Colonic mucosa (tissue), 1 donor: Measurements from ENCODE around the genes CLDN3 and METTL27.

DNA sequence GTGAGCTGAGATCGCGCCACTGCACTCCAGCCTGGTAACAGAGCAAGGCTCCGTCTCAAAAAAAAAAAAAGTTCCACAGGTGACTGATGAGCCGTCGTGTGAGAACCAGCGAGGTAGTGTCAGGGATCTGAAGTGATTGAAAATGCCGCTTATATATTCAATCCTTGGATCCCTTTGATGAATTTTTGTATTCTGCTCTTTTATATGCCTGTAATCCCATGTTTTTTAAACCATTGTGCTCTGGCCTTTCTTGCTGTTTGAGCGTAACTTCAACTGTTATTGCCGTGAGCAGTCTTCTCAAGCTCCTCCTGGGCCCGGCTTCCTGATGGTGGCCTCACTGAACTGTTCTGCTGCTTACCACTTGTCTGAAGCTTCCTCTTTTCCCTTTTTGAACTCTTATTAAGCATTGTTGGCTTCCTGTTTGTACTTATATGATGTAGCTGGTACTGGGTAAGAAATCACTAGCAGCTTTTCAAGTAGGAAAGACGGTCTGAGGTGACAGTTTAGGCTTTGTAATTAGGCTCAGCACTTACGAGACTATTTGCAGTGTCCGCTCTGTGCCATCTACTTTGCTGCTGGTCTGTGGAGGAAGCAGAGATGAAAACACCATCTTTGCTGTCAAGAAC, 16.7 kb downstream of the NSUN5 start:
- PRO-cap = no peak

DNA sequence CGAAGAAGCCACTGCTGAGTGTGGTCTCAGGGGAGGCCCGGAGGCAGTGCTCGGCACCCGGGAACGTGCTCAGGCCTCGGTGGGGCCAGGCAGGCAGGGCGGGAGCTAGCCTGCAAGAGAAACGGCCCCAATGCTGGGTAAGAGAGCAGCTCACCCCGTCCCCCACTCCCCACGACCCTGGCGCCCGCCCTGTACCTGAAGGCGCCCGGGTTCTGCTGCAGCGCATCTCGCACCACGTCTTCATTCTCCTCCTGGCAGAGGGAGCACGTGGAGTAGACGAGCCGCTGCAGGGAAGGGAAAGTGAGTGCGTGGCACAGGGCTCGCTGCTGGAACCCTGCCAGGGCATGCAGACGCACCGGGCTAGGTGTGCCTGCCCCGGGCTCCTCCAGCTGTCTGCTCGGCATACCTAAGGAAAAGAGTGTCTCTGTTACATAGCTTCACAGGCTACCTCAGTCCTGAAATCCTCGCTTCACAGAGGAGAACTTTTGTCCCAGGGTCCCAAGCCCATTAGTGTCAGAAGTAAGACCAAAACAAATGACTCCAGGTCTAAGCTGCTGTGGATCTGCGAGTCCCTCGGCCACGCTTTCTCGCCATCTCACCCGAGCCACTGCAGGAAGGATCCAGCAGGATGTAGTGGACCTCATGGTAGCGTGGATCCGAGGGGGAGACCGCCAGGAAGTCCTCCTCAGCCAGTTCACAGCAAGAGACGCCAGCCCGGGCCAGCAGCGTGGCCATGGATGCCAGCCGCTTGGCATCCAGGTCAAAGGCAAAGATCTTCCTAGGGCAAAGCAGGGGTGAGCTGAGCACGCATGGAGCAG, 4.8 kb downstream of the NSUN5 start:
- PRO-cap = no peak

GRCh38 chr7:73307291-73307914, 1.2 kb downstream of the NSUN5 start:
- PRO-cap = no peak

GRCh38 chr7:73442160-73442663, 8.6 kb downstream of the FZD9 start:
- PRO-cap = no peak

DNA sequence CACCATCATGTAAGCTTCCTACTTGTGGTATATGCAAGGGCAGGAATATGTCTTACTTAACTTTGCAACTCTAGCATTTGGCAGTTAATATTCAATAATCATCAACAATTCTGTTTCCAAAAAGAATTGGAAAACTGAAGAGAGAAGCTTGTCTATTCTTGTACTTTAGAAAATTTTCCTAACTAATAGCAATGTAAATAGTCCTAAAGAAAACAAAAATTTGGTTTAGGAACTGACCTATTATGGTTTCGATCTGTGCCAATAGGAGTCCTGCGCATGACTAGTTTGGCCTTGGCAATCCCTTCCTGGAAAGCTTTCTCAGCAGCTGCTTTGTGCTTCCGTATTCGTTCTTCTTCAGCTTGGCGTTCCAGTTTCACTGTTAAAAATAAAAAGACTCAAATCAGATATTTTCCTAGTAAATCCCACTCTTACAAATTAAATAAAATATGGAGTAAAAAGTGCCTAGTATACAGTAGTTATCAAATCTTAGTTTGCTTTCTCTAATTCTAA, 36.6 kb downstream of the FZD9 start:
- PRO-cap = no peak

DNA sequence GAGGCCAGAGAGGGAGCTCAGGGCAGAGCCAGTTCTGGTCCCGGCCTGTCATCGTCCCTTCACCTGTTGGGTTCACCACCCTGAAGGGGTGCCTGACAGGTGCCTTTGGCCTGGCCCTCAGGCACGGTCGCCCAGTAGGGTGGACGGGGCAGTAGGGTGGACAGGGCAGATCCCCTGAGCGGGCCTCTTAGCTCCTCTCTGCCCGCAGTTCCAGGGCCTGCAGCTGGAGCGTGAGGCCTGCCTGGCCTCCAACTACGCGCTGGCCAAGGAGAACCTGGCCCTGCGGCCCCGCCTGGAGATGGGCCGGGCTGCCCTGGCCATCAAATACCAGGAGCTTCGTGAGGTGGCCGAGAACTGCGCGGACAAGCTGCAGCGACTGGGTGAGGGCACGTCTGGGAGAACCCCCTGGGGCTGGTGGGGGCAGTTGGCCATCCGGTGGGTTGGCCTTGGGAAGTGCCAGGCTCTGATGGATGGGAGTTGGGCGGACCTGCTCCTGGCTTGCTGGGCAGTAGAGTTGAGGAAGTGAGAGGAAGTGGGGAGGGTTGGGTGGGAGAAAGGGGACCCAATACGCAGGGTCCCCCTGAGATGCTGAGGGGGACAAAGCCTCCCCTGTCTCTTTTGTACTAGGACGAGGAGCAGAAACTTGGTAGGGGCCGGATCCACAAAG, 1.7 kb downstream of the VPS37D start:
- PRO-cap = no peak

- PRO-cap = no peak
Observed at GRCh38 chr7:73680086-73681052, 2.9 kb downstream of the DNAJC30 start.

- PRO-cap = no peak
Observed at GRCh38 chr7:73707106-73707683, 12.3 kb downstream of the STX1A start.

DNA sequence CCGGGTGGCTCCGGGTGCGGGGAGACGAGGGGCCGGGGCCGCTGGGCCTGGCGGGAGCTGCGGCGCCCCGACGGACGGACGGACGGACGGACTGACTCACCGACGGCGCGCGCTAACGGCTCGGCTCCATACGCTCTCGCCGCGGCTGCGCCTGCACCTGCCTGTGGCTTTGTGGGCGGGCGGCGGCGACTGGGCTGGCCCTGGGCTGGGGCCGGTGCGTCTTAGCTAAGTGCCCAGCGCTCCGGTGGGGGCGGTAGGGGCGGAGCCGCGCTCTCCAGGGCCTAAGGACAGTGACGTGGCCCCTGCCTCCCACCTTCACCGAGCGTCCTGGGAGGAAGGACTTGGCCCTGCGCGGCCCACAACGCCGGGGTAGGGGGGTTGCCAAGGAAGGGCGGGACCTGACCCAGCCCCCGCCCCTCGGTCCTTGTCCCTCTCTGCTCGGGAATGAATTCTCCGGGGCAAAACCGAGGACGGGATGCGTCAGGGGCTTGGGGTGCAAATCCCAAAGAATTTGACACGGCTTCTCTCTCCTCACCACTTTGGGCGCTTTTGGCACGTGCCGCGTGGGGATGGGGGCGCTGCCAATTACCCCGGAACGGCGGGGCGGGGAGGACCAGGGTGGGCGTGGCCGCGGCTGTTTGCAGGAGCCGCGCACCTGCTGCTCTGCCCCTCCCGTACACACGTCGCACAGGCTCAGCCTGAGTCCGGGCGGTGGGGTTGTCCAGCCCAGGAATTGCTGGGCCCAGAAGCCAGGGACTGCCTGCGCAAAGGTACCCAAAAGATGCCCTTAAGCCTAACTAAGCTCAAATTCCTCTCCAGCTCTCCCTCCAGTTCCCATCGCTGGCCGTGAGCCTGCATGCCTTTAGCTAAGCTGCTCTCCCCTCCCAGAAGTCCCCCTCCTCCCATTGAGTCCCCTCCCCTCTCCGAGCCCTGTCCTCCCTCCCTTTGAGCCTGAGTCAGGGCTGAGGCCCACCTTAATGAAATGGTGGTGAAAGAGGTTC, at the start of gene CLDN3:
Gene CLDN3, minus strand, starts transcription at position 196 of the 1,001 bp plus-strand sequence.
- PRO-cap = bidirectional peak, plus-strand start at position 461 of the sequence, minus-strand start at position 138 of the sequence; bidirectional peak, plus-strand start at position 690 of the sequence, minus-strand start at position 541 of the sequence

- PRO-cap = bidirectional peak, plus-strand start at chr7:73842702, minus-strand start at chr7:73842487
Observed at GRCh38 chr7:73842030-73842932, at the start of gene METTL27. Gene METTL27 (minus strand): TSS chr7:73842516.

DNA sequence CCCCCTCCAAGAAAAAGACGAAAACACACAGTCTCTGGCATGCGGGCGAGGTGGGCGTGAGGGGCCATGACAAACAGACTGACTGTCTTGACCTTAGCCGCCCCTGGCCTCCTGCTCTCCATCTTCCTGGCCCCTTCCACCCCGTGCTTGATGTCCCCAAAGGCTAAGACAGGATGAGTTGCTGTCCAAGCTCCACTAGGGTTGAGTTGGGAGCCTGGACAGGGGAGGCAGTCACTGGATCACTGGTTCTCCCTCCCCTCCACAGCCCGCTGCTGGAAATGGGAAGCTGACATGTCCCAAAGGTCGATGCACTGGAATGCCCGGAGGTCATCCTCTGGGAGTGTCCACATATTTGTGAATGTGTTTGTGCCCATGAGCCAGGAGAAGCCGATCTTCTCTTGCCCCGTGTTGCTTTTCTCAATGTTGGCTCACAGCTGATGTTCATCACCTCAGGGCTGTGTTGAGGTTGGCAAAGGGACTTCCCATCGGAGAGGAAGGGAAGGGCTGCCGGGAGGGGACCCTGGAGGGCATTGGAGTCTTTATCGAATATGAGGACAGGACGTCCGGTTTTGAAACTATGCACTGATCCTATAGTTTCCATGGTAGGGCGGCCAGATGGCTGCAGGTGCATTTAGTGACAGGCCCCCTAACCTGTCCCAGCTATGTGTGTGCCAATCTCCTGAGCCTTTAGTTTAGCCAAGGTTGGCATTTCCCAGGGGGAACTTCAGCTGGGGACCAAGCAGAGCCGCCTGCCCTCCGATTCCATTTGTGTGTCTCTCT, 19.5 kb downstream of the TMEM270 start:
- PRO-cap = no peak

DNA sequence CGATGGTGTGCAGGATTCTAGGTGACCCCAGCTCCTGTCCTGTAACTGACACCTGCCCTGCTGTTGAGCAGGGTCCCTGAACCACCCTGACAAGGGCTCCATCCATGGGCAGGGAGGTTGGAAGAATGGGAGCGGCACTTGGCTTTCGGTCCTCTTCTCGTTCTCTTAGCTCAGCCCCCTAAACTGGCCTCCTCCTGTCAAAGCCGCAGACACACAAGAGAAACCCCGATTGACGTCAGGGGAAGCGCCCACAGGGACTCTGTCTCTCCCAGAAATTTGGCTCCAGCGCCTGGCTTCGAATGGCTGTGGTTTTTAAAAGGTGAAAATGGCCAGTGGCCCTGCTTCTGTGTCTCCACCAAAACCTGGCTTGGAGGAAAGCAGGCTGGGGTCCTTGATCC, 29.2 kb downstream of the TMEM270 start:
- PRO-cap = no peak

GRCh38 chr7:73893624-73893895, 32.6 kb downstream of the TMEM270 start:
- PRO-cap = no peak

GRCh38 chr7:73895086-73895744, 34.3 kb downstream of the TMEM270 start:
- PRO-cap = no peak

- PRO-cap = no peak
Observed at GRCh38 chr7:74139303-74139528, 34.9 kb upstream of the EIF4H start.

DNA sequence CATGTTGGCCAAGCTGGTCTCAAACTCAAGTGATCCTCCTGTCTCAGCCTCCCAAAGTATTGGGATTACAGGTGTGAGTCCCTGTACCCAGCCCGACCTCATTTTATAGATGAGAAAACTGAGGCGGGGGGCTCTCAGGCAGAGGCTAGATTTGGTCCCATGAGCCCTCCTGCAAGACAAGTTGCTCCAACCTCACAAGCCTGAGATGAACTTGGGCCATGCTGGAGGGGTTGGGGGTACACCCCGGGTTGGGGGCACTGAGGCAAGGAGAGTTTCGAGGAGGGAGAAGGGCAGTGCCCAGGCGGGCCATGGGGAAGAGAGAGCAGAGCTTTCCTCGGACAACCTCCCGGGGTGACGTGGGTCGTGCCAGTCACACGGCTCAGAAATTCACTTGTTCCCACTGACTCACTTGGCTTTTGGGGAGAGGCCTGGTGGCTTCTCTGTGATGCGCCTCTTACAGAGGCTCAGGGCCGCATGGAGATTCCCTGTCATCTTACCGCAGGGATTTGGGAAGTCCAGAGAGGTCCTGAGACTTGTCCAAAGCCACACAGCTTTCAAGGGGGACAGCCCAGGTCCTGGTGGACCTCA, 2.8 kb downstream of the LAT2 start:
- PRO-cap = no peak

GRCh38 chr7:74287318-74287720, 1.9 kb upstream of the CLIP2 start:
- PRO-cap = bidirectional peak, plus-strand start at chr7:74287612, minus-strand start at chr7:74287452

- PRO-cap = no peak
Observed at GRCh38 chr7:74481501-74482382, 28.0 kb downstream of the GTF2IRD1 start.

DNA sequence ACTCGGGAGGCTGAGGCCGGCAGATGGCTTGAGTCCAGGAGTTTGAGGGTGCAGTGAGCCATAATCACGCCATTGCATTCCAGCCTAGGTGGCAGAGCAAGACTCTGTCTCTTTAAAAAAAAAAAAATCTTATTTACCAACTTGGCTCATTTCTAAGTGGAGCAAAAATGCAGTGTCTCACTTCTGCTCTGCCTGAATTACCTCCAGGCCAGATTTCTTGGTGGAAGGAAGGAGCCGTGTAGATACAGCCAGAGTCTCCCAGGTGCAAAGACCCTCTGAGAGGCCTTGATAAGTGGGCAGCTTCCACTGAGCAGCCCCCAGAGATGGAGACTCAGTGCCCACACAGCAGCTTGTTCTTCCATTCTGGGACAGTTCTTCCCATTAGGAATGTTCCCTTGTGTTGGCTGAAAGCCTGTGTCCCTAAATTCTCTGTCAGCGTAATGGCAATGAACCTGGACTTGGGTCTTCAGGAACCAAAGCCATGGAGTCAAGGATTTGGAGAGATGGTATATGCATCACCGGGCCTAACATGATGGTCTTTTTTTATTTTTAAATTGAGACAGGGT, 30.1 kb downstream of the GTF2IRD1 start:
- PRO-cap = no peak

- PRO-cap = no peak
Observed at GRCh38 chr7:74503100-74503603, 49.4 kb downstream of the GTF2IRD1 start.